Hair follicular keratinocyte (primary cell): ENCODE measurements around the gene CTIF.

DNA sequence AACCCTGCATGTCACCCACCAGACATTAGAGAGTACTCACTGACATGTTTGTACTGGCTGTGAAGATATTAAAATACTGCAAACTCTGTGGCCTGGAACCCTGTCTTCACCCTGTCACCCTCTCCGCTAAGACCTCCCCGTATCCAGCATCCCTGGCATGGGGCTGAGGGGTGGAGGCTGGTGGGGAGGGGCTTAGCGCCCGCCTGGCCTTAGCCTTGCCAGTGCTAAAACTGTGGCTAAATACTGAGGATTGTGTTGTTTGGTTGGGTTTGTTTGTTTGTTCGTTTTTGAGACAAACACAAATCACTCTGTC is 1.9 kb downstream of the PSTPIP2 start:
- RAMPAGE, long total RNA, result no peak

DNA sequence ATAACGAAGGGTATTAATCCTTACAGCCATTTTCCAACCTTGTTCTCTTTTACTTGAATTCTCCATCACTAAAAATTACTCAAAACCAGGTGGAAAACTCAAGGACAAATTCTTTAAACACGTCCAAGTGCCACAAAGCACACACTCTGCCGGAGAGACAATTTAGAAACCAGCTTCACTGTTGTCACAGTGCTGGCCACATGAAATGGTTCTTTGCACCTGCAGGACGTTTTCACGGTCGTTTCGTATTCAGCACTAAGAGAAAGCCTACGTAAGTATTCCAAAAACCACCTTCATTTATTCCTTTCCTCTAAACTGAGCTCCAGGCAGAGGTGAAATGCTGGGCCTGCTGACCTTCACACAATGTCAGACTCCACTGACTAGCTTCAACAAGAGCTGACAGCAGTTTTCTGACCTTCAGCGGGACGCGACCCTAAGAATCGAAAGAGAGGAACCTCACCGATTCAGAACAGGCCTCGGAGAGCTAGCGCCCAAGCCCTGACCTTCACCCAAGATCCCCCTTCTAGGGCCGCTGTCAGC is 650 bp downstream of the ATP5F1A start:
- RAMPAGE, long total RNA, result no peak

DNA sequence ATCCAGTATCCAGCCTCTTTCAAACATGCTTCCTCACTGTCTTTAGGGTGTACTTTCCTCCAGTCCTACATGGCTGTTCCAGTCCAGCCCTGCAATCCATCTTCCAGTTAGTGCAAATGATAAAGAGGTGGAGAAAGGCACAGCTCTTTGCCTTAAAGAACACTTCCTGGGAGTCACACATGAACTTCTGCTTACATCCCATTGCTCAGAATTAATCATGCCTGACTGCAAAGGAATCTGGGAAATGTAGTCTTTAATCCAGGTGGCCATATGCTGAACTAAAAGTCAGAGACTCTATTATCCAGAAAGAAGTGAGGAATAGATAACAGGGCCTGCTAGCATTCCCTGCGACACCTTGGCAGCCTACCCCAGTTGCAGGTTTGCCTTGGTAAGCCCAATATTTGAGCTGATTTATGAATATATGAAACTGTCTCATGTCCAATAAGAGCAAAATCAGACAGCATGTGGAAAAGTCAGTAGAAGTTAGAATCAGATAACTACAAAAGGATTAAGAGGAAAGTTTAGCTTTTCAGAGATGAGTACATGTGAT is 9.2 kb upstream of the RNF165 start:
- RAMPAGE, long total RNA, result no peak

- RAMPAGE, long total RNA, result no peak
These were observed 22.5 kb downstream of the RNF165 start for GRCh38 chr18:46356262-46356759.

DNA sequence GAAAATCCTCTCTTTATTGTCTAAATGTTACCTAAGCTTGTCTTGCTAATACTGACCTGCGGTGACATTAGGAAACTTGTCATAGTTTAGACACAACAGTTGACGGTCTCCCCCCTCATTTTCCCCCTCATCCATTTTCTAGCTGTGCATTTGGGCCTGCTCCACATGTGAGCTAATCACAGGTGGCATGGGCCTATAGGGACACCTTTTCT is 125.8 kb downstream of the LOXHD1 start:
- RAMPAGE, long total RNA, result no peak

- RAMPAGE, long total RNA, result no peak
These were observed 95.3 kb downstream of the LOXHD1 start for GRCh38 chr18:46561737-46562092.

DNA sequence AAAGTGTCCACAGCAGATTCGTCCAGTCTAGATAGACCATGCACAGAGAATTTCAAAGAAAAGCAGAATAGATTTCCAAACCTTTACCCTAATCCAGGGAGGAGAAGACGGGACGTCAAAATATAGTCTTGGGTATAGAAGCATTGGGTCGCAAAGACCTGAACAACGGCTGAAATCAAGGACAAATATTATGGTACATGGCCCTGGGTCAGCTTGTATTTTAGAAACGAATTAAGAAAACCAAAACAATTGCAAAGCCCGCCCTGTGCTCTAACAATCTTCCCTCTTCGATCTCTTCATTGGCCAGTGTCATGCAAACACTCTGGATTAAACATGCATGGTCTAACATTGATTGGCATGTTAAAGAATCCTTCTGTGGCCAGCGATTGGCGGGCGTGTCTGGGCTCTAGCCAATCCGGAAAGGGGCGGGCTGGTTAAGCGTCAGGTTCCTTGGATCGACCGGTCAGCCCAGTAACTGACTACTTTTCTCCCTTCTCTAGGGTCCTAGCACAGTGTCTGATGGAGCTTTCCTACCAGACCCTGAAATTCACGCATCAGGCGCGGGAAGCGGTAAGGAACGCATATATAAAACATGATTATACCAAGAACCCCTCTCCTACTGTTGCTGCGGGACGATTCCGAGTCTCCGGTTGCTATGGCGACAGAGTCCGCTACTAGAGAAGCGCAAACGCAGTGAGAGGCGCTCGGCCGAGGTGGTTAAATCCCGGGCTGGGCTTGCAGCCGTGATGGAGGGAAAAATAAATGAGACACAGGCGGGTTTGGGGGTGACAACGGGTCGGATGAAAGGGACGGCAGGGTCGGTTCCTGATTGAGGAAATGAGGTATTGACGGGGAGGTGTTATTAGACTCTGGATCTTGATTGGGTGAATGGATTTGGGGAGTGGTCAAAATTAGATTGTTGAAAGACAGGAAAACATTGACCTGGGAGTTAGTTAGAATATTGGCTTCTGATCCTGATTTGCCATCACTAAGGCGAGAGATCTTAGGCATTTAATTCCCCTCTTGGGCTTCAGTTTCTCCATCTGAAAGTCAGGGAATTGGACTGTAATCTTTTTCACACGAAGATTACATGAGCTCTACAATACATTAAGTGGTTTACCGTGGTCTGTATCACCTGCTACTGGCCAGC is 29.3 kb downstream of the KATNAL2 start:
- RAMPAGE, long total RNA, result no peak

- RAMPAGE, long total RNA, result no peak
These were observed 2.1 kb downstream of the ELOA2 start for GRCh38 chr18:47033379-47033760.

DNA sequence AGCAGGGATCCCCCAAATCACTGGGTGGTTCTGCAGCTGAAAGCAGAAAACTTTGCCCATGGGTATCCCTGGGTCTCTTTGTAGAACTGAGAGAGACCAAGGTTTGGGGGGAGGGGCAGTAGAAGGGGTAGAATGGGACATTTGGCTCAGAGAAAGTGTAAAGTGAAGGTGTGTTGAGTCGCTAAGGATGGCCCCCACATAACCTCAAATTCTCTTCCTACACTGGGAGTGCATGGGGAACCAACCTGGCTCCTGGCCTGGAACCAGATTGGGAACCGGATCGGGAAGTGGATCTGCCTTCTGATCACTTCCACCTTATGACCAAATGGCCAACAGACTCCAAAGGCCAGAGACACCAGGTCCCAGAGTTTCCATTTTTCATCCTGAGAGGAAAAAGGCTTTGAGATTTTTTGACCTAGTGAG is 171.6 kb upstream of the SKOR2 start:
- RAMPAGE, long total RNA, result no peak

GRCh38 chr18:47754310-47754688 is 176.2 kb downstream of the SMAD2 start:
- RAMPAGE, long total RNA, result no peak

GRCh38 chr18:48004417-48005145 is 74.1 kb upstream of the SMAD2 start:
- RAMPAGE, long total RNA, result no peak

DNA sequence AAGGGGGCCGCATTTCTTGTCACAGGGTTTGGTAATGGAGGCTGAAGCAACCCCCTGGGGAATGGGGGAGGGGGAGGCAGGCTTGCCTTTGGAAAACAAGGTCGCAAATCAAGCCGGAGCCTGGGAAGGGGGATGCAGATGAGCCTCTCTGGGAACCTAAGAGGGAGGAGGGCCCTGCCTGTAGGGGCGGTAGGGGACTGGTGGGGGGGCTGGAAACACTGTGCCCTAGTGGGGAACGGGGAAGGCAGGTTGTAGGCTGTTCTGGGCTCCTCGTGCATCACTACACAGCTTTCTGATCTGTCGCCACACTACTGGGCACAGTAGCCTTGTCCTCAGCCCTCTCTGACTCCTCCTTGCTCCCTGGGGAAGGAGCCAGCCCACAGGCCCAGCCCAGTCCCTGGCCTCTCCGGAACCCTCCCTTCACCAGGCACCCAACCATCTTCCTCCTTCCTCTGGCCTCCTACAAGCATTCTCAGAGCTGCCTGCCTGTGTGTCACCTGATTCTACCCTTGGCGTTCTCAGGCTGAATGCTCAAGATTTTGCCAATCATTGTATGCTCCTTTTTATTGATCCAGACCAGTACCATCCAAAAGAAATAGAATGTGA is 170.4 kb upstream of the SMAD2 start:
- RAMPAGE, long total RNA, result no peak

DNA sequence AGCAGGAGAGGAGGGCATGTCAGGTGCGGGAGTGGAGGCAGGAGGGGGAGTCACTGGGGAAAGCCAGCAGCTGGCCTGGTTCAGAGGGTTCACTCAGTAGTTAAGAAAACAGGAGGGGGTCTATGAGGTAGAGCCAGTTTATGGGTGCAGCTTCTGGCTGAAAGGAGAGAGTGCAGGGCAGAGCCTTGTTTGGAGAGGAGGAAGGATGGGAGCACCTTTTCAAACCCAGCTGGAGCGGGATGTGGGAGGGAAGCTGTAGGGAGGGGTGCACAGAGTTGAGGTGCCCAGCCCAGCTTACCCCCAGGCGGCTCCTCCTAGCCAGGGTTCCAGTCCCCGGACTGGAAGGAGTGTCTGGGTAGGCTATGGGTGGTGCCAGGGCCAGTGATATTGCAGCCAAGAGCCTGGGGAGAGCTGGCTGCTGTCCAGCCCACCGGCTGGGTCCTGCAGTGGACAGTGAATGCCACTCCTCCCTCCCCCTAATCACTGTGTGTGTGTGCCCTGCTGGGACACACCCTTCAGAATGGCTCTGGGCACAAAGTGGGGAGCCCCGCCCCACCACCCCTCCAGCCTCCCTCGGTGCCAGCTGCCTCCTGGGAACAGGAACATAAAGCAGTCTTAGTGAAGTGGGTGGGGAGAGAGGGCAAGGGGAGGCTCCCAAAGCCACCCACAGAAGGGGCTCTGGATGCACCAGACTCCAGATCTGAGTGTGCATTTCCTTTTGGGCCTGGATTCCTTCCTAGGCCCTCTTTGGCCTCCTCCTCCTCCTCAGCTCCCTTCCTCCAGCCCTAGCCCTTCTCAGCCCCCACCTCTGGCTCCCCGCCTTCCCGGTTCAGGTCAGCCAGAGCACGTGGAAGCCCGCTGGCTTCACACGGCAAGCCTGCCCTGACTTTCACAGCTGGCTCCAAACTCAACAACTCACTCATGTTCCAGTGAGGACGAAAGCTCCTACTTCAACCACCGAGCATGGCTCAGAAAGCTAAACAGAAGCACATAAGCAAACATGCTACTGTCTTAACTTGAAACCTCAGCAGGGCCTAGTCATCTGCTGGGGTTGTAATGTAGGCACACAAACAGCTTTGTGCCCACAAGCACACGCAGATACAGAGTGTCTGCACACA is 209.0 kb upstream of the SMAD2 start:
- RAMPAGE, long total RNA, result no peak

GRCh38 chr18:48151468-48152264 is 221.2 kb upstream of the SMAD2 start:
- RAMPAGE, long total RNA, result no peak

DNA sequence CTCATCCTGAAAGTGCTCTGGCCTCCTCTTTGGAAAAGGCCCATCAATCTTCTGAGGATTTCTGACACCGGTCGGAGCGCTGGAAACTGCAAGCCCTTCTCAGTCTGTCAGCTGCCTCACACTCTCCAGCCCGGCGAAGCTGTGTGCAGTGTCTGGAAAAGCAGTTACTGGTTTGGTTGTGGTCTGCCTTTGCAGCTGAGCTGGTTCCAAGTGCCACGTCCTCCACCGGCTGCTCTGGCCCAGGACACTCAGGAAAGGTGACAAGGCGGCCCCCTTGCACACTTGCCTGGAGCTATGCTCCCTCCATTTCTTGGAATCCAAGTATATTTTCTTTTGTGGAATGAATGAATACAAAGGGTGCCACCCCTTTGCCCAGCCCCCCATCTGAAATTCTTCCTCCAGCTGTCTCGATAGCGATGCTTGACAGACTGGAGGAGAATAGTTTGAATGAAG is 32.5 kb upstream of the ZBTB7C start:
- RAMPAGE, long total RNA, result no peak

GRCh38 chr18:48446531-48446910 is 37.3 kb upstream of the ZBTB7C start:
- RAMPAGE, long total RNA, result no peak

DNA sequence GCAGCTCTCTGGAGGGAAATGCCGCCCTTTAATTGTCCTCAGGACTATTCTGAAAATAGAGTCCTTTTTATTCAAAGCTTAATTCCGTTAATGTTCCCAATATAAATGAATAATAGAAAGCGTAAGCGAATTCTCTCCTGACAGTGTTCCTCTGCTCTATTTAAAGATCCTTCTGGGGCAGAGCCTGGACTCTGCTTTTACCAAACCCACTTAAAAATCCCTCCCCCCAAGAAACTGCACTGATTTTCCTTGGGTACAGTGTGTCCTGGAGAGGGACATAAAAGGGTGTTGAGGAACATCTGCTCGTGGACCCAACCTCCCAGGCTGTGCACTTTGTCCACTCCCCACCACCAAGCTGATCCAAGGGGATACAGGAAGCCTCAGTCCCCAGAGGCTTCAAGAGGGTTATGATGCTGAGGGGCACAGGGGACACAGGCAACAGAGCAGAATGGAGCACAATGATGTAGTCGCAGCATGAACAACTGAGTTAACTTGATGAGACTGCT is 40.1 kb upstream of the ZBTB7C start:
- RAMPAGE, long total RNA, result no peak

DNA sequence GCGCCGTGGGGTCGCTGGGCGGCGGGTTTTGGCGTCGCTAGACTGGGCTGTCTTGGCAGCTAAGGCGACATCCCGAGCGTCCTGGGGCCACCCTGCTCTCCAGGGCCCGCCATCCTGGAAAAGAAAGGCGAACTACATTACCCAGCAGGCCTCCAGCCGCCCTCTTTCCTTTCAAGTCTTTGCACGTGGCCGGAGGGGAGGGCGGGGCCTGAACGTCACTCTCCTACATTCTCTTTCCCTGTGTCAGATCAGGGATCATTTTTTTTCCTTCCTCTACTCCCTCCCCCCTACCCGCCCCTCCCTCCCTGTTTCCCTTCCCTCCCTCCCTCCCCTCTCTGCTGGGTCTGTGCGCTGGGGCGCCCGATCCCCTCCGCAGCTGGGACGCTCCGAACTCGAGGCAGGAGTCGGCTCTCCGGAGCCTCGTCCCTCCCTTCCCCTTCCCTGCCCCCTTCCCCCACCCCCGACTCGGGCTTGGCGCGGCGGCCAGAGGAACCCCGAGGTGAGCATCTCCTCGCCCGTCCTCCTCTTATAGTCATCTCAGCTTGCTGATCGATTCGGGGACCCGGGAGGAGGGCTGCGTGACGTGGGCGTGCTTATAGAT is at the start of gene CTIF:
TSS of gene CTIF (plus strand) at position 218 of the 601 bp plus-strand sequence.
- RAMPAGE, long total RNA, result no peak

DNA sequence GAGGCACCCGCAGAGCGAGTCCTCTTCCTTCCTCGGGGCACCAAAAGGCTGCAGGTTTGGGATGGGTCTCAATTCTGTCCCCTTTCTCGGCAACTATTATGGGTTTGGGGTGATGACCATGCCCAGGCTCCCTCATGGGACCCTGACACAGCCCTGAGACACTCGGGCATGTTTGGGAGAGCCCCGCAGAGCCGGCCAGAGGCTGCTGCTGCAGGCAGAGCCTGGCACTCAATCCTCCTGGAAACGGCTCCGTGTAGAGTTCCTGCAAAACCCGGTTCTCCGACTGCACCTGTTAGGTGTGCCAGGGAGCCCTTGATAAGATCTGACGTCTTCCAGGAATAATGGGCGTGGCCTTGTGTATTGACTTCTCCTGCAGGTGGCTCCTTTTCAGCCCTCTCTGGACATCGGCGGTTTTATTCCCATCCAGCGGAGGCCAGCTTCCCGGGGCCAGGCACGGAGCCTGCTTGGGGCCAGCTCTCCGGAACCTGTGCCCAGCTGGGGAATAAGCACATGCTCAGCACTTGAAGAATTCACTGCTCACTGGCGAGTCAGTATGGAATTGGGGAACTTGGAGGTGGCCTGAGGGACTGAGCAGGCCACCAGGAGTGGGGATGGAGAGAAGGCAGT is 77.2 kb downstream of the CTIF start:
- RAMPAGE, long total RNA, result no peak

GRCh38 chr18:48728323-48729057 is 189.7 kb downstream of the CTIF start:
- RAMPAGE, long total RNA, result no peak